Smooth muscle cell (in vitro differentiated cells): ENCODE measurements around the genes SCG5 and SLC12A6.

DNA sequence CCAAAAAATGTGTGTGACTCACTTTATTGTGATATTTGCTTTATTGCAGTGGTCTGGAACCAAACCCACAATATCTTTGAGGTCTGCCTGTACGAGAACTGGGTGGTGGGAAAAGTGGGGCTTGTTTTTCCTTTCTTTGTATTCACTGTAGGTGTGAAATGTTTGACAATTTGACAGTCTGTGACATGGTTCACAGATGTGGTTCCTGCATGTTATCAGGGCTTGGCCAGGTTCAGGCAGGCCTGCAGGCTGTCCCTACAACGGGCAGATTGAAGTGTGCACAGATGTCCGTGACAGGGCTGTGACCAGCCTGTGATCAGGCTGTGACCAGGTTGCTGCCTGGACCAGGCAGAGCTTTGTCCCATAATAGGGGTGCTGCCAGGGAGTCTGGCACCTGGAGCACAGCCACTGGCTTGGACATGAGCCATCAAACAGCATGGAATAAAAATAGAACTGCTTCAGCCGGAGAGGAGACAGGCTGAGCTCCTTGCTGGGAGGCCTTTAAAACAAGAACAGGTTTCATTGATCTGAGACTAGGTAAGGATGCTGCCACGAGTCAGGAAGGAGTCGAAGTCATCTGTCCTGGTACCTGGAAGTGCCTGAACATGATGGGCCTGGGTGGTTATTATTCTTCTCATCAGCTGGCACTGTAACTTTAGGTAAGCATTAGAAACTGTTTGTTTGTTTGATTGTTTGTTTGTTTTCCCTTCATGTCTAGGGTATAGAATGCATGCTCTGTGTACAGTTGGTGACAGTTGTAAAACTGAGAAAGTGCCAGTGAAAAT is 61.1 kb downstream of the KLF13 start:
- RAMPAGE, long total RNA: no peak

GRCh38 chr15:31923216-31923595 is 52.7 kb upstream of the OTUD7A start:
- RAMPAGE, long total RNA: no peak

DNA sequence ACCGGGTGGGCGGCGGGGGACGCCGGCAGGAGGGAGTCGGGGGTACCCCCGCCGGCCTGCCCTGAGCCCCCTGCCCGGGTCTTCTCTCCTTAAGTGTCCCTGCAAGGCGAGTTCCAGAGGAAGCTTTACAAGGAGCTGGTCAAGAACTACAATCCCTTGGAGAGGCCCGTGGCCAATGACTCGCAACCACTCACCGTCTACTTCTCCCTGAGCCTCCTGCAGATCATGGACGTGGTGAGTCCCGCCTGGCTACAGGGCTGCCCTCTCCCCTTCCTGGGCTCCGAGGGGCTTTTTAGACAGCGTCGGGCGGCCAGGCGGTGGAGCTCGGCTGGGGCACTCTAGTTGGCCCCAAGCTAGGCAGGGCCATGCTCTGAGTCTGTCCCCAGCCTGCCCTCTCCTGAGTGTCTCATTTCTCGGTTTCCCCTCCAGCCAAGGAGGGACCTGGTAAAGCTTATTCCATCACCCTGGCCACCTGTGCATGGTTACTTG is 533 bp downstream of the CHRNA7 start:
- RAMPAGE, long total RNA: no peak

GRCh38 chr15:32342125-32342621 is 60.9 kb downstream of the GOLGA8K start:
- RAMPAGE, long total RNA: no peak

GRCh38 chr15:32641291-32642185 is at the start of gene SCG5:
SCG5 (plus strand) TSS chr15:32641710.
- RAMPAGE, long total RNA: no peak

- RAMPAGE, long total RNA: no peak
Measured at GRCh38 chr15:32889315-32890002, 171.7 kb downstream of the GREM1 start.

DNA sequence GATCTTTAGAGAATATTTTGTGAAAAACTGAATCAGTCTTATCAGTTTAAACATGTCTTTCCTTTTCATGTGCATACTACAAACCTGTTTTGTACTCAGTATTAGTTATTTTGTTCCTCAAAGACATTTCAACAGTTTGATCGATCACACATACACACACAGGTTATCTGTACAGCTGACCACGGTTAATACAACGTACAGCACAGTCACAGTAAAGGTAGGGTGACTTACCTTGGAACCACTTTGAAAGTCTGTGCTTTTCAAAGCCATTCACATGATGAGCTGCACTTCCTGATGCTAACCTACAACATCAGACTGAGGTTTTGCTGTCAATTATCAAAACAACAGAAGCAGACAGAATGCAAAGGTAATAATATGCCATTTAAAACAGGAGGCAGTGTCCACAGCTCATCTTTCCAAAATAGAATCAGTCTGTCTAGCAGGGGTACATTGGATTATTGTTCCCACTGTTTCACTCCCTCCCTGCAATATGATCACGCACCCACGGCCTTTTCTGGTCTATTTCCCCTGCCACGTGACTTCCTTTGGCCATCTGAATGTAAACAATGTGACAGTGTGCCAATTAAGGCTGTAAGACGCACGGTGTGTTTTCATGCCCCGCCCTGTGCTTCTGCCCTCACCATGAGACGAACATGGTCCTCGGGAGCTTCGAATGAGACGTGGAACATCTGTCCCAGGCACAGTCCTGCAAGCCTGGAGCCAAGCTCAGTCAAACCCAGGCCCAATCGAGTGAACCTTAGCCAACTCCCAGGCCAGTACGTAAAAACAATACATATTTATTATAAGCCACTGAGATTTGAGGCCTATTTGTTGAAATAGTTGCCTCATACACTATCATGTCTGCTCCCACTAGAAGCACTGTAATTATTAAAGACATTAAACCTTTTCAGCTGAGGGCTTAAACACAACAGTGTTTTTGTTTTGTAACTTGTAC is 102.3 kb downstream of the FMN1 start:
- RAMPAGE, long total RNA: no peak

DNA sequence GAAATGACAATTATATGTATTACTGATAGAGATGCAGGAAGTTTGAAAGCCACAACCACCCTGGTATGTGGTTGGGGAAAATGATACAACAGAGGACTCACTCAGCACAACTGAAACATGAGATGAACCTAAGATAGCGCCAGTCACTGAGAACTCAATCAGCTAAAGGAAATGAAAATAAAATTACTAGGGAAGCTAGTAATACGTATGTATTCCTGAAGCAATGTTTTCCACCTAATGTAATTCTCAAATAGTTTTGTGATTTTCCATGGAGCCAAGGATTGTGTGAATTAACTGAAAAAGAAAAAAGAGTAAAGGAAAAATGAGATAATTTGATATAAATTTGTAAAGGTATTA is 90.1 kb downstream of the FMN1 start:
- RAMPAGE, long total RNA: no peak

DNA sequence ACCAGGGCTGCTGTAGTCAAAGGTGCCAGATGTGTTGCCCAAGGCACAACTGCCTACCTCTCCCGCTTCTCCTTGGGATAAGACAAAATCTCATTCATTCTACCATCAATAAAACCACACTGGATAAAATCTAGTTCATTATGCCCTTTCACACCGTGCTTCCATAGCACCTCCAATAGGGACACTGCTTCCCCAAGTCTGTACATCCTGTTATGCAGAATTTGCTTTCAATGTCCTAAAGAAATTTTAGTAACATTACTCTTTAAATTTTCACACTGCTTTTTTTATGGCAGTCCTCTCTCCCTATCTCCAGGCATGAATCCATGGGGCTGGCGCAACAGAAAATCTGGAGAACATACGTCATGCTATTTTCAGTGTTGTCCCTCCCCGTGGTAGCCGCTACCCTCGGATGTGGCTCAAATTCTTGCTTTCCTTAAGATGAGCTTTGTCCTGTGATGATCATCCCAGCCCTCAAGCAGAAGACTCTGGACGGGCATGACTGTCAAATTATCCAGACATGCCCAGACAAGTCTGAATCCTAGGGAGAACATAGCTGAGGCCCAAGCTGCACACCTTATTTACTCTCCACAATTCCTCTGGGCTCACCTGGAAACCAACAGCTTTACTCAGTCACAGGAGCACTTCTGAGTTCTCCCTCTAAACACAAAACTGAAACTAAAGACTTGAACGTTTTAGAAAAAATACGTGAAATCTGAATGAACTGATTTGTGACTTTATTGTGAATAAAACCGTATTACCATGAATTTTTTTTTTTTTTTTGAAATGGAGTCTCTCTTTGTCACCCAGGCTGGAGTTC is 49.1 kb downstream of the FMN1 start:
- RAMPAGE, long total RNA: no peak

DNA sequence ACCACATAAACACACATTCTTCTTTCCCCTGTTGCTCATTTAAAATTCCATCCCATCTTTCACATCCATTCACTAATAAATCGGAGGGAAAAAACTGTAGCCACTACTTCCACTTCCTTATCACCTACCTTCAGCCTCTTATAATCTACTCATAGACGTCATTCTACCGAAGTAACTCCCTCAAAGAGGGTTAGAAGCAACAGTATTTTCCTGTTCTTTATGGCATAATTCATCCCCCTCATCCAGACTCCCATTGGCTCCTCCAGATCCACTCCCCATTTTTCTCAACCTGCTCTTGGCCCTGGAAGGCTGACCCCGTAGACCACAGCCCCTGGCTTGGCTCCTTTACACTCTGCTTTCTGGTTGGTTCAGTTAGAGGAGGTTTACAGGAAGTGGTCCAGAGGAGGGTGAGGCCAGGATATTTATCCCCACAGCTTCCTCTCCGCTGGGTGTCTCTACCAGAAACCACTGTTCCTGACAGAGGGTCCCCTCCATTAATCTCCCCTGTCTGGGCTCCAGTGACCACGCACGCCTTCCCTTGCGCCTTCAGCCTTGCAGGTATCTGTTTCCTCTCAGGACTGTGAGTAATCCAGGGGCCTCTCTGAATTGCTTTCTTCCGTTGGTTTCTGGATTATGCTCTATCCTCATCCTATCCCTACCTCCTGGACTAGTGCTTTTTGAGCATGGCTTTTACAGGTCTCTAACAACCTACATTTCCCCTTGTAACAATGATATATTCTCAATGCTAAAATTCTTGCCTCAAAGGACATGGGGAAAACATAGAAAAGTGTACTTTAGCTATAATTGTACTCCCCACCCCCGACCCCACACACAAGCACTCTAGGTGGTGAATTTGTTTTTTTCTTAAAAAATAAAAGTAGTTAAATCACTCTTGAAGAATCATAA is 46.1 kb downstream of the FMN1 start:
- RAMPAGE, long total RNA: no peak

DNA sequence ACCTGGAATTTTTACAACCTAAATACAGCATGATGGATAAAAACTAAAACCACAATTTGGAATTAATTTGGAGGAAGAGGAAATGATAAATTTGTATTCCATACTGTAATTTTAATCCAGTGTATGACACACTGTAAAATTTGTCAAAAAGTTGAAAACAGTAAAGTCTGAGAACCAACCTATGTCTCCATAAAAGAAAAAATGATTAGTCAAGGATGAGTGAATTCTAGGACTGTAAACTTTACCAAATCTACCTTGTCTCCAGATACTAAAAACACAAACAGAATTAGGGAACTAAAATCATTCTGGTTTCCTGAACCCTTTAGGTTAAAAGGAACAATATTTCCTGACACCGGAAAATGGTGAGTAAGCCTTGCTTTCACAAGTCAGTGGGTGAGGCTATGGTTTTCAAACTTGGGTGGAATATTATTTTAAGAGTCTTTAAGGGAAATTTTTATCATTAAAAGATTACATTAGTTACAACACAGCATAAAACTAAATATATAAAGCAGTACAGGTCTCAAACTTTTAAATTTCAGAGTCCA is 2.5 kb downstream of the SLC12A6 start:
- RAMPAGE, long total RNA: no peak

DNA sequence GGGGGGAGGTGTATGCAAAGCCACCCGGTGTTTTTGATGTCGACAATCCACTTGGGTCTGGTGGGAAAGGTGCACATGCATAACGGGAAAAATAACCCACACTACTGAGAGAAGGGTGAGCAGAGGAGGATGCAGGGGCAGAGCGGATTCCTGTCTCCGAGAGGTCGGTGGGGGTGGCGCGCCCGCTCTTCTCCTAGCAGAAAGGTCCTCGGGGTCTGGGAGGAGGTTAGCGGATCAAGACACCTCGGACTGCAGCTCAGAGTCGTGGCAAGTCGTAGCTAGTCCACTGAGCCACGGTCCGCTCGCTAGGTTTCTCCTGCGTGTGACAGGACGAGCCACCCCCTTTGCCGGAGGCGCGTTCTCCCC is 366 bp downstream of the SLC12A6 start:
- RAMPAGE, long total RNA: no peak

DNA sequence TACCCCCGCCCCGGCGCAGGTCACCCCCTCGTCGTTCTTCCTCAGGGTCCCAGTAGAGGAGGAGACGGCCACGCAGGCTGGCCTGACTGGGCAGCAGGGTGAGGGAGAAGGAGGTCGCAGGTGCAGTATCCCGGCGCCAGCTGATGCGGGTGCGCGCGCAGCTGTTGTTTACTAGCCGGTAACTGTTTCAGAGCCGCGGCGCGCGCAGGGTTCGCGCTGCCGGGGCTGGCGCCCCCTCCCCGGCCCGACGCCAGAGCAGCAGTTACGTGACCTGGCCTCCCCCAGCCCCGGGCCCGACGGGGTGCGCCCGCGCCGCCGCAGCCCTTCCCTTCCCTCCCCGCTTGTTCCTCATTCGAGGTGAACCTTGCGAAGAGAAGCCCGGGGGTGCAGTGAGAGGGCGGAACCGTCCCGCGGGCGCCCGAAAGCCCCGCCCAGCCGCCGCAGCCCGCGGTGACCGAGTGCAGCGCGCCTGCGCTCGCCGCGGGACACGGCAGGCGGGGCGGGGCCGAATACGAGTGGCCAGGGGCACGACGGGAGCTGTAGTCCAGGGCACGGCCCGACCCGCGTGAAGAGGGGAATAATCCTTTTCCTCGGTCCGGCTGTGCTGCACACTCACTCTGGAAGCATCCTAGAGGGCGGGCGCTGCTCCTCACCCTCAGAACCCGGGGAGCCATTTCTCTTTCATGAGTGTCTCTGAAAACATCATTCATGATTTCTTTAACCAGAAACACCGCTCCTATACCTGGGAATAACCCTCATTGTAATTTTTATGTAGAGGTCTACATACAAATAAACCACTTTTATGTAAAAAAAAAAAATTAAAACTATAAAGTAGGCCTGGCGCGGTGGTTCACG is at the start of gene SLC12A6:
TSS of gene SLC12A6 (minus strand) at position 184 of the 855 bp plus-strand sequence.
- RAMPAGE, long total RNA: no peak

DNA sequence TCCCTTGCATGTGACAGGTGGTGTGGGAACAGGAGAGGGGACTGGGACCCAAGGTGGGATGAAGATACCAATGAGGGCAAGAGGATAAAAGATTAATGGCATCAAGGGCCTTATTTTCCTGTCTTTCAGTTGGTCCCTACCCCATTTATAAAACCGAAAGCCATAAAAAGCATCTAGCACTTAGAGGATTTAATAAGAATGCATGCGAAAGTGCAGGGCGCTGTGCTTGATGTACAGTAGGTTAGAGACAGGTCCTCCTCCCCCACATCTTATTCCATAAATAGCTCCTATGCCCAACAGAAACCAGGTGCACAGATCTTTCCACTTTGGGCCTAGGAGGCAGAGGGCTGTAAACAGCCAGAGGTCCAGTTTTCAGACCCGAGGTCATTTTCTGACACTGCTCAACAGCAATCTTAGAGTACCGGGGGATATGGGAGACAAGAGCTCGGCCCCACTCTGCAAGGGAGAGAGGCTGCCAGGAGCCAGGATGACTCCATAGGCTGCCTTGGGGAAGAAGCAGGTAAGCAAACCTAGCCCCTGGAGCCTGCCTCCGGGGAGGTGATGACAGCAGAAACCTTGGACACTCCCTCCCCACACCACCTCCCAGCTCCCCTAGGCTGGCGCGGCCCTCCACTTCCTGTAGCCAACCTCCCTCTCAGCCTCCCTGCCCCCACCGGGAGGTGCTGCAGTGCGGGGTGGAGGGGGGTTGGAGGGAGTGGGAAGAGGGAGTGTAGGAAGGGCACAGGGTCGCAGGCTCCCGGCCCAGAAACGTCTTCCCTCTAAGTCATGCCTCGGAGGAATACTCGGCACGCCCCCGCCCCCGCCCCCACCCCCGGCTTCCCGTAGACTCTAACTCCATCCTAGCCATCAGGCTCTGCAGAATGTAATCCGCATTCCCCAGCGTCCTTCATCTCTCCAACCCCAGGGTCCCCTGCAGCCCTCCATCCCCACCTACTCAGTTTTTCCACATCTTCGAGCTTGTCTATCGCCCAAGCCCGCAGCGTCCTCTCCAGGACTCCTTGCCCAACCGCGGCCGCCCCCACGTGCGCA is 869 bp downstream of the LPCAT4 start:
- RAMPAGE, long total RNA: no peak

- RAMPAGE, long total RNA: no peak
Measured at GRCh38 chr15:34488879-34489569, 51.4 kb upstream of the GOLGA8A start.

DNA sequence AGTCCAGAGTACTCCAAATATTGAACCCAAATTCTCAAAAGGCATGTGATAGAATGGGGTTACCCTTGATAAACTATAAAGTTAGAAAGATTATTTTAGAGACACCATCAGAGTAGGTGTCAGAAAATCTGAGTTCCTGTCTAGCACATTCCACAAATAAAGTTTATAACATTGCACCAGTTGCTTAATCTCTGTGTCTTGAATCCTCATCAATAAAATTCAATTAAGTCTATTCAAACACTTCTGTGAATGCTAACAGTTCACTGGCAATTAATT is 6.5 kb downstream of the ACTC1 start:
- RAMPAGE, long total RNA: no peak

DNA sequence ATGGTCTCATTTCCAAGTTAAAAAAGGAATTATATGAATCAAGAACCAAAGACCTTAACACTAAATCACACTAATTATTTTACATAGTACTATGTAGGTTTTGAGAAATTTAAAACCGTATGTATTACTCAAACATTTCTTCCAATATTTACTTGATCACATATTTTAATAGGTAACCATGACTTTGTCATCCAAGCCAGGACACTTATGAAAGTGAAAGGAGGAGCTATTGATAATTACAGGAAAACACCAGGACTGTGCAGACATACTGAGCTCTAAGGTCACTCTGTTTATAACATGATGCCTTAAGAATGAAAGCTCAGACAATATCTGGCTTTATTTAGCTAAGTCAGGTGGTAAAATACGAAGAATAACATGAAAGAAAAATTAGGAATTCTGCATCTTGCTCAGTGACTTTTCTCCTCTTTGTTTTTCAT is 216.0 kb upstream of the NANOGP8 start:
- RAMPAGE, long total RNA: no peak

GRCh38 chr15:36427951-36428753 is 151.3 kb upstream of the CDIN1 start:
- RAMPAGE, long total RNA: no peak

DNA sequence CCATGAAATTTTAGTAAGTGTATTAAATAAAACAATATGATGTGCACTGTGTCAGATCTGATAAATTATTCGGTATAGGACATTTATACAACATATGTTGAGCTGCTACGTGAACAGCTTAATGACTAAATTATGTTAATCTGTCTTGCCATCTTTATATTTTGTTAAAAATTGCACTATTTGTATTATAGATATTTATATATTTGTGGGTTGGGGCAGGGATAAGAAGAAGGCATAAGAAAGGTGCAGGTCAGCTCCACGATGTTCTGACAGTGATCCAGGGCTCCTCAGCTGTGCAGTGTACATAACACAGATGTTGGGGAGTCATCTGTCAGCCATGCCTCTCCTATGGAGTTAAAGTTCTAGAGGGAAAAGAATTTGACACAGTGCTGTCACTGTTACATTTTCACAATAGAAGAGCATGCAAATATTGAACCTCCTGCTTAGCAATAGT is 20.1 kb downstream of the CDIN1 start:
- RAMPAGE, long total RNA: no peak

- RAMPAGE, long total RNA: no peak
Measured at GRCh38 chr15:36601477-36601988, 22.1 kb downstream of the CDIN1 start.